Smooth muscle cell (in vitro differentiated cells): ENCODE measurements around a stretch of chr6.

DNA sequence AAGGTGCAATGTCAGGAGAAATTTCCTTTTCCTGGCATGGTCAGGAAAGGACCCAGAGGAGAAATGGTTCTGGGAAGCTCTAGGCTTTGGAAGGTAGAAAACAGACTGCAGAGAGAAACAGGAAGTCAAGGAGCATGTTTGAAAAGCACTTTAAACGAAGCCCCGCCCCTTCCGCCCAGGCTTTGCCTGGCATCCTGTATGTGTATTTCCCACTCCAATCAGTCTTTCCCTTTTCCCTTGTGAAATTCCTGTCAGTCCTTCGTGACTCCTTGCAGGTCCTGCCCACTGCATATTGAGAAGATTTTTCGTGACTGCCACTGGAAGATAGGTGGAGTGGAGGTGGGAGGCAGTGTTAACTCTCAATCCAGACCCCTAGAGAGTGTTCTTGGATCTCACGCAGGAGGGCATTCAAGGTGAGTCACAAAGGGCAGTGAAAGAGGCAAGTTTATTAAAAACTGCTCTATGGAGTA, 320.9 kb upstream of the SASH1 start:
- RAMPAGE, long total RNA: no peak

DNA sequence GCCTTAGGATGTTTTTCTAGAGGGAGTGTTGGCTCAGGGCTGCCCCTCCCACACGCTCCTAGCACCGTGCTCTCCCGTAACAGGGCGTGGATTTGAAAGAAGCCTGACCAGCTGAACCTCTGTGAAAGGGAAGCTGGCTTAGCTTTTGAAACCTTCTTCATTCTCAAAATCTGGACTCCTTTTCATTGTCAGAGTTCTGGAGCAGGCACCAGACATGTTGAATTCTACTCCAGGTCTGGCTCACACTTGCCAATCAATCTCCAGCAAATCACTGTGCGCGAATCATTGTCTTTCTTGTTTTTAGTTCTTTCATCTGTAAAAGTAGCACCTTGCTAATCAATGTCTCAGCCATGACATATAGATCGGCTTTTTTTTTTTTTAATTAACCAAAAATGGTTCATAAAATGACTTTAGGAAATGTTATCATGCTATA, 103.3 kb upstream of the SASH1 start:
- RAMPAGE, long total RNA: no peak

- RAMPAGE, long total RNA: no peak
Measured at GRCh38 chr6:148455105-148455786, 112.6 kb downstream of the SASH1 start.

DNA sequence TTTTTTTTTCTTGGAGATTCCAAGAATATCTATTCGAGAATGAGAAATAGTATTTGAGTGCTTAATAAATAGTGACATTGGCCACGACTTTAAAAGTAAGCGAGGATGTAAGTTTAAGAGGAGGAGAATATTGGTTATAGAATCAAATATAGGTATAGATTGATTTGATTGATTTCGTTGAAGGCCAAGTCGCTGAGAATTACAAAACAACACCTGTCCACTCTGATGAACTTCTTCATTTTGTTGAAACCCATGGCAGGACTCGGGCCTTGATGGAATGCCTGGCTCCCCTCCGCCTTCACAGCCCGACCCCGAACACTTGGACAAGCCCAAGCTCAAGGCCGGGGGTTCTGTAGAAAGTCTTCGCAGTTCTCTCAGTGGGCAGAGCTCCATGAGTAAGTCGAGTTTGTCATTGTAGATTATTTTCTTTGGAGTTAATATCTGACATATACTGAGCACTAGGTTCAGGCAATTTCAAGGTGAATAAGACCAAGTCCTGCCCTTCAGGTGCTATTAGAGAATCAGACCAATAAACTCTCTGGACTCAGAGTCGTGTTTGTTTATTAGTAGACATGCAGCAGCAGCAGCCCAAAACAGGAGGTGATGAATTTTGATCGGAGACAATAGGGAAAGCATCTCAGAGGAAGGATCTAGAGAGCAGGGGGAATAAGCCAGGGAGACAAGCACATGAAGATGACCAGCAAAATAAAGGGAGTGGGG, 188.8 kb downstream of the SASH1 start:
- RAMPAGE, long total RNA: no peak

DNA sequence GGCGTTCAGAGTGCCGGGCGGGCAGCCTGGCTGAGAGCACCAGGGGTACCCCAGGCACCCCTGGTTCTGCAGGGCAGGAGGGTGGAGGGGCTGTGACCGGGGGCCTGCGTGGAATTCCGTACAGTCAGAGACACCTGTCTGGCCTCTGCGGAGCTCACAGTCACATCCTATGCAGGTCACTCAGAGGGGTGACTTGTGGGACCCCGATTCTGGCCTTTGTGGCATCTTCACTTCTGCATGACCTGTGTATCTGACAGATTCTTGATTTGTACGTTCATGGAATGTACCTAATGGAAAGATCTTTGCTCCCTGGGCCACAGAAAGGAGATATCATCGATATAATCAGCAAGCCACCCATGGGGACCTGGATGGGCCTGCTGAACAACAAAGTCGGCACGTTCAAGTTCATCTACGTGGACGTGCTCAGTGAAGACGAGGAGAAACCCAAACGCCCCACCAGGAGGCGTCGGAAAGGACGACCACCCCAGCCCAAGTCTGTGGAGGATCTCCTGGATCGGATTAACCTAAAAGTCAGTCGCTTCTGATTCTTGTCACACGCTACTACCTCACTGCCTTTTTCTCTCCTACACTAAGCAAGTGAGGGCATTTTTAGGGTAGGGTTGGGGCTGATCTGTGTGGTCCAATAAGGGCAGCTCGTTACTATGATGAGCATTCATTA, 191.0 kb downstream of the SASH1 start:
- RAMPAGE, long total RNA: no peak

- RAMPAGE, long total RNA: no peak
Measured at GRCh38 chr6:148750681-148751633, 4.1 kb downstream of the UST start.

DNA sequence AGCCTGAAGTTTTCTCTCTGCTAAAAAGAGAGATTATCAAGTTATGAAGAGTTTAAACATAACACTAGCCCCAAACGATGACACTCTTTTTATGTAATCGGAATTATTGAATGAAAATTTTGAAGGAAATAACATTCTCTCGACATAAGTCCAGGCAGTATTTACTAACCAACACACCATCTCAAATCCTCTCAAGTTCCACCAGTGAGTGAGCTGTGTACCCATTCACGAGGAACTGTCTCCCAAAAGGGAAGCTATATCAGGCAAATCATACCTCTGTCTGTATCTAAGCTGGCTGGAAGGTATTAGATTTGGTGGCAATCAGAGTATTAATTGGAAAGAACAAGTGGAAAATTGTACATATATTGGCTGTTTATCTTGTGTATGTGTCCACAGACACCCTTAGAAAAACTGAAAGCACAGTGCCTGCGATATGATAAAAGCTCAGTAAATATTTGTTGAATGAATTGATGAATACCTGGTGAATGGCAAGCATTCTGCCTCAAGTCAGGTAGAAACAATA, 37.5 kb downstream of the UST start:
- RAMPAGE, long total RNA: no peak

DNA sequence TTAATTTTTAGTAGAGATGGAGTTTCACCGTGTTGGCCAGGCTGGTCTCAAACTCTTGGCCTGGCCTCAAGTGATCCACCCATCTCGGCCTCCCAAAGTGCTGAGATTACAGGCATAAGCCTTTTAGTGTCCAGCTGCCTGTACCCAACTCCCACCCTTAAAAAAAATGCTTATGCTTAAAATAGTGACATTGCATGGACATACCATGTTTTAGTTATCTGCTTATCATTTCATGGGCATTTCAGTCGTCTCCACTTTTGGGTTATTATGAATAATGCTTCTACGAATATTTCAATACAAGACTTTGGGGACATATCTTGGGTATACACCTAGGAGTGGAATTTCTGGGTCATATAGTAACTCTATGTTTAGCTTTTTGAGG, 176.1 kb downstream of the UST start:
- RAMPAGE, long total RNA: no peak

DNA sequence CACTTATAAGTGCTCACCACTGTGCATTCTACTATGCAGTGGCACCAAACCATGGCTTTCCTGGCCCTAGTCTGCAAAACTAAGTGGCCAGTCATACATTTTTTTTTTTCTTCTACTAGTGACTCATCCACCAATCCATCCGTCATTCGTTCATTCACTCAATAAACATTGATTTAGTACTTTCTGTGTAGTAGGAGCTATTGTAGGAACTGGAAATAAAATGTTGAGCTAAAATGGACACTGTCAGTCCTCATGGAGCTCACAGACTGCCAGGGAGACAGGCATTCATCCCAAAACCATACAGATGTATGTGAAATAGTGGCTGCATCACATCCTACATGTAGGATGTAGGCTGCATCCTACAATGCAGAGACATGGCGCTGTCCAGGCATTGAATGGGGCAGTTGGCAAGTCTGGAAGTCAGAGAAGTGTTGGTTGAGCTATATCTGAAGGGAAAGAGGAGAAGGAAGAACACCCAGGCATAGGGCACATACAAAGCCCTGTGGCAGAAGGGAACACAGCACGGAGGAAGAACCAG, 224.4 kb downstream of the UST start:
- RAMPAGE, long total RNA: no peak

GRCh38 chr6:149031815-149032347, 285.1 kb downstream of the UST start:
- RAMPAGE, long total RNA: no peak

- RAMPAGE, long total RNA: no peak
Measured at GRCh38 chr6:149060270-149060699, 257.2 kb upstream of the TAB2 start.

DNA sequence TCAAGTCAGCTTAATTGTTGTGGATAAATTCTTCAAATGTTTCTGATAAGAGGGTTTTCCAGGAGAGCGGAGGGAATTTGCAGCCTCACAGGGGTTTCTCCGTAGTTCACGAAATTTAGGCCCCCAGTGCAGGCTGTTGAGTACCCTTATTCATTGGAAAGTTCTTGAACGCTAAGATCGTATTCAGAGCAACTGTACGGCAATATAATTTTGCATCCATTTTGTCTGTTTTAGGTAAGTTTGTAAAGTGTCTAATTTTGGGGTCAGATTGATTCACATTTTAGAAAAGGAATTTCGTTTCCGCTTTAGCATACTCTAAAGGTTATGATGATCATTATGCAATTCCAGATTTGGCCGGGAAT, 1.3 kb downstream of the TAB2 start:
- RAMPAGE, long total RNA: no peak

DNA sequence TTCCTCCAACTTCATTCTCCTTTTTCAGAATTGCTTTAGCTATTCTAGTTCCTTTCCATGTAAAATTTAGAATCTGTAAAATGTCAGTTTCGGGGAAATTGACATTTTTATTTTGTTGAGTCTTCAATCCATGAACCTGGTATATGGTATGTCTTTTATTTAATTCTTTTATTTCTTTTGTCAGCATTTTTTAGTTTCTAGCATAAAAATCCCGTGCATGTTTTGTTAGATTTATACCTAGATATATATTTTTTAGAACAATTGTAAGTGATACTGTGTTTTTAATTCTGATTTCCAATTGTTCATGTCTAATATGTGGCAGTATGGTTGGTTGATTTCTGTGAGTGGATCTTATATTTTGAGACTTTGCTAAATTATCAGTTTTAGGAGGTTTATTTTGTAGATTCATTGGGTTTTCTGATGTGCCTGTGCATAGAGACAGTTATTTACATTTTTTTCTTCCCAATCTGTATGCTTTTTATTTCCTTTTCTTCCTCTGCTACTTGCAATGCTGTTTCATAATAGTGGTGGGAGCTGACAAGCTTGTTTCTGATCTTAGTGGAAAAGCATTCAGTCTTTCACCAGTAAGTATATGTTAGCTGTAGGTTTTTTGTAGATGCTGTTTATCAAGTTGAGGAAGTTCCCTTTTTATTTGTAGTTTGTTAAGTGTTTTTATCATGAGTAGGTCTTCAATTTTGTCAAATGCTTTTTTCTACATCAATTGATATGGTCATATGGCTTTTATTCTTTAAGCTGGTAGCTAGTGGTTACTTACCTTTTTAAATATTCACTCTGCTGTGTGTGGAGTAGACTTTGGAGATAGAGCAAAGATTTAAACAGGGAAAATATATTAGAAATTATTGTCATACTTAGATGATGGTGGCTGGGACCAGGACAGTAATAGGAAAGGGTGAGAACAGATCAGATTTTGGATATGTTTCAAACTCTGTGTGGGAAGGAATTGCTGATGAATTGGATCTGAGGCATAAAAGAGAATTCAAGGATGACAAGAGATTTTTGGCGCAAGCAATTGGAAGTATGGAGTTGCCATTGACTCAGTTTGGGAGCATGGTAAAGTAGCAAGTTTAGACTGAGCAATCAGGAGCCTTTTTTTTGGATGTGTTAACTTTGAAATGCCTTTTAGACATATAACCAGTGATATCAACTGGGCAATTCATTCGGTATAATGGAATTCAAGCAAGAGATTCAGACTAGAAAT, 14.0 kb downstream of the TAB2 start:
- RAMPAGE, long total RNA: no peak

DNA sequence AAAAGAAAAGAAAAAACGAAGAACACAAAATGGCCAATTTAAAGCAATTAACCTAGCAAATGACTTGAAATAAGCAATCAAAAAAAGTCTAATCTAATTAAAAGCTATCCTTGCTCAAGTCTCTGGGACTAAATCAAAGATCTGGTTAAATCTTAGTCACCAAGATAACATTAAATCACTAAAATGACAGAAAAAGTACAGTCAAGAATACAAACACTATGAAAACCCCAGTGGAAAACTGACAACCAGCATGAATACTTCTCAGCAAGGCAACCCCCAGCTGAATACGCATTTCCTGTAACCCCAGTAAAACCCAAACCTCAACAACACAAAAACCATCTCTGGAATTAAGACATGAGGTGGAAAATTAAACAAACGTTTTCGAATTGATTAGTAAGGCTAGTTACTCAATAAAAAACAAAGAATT, 23.6 kb upstream of the ZC3H12D start:
- RAMPAGE, long total RNA: no peak

- RAMPAGE, long total RNA: no peak
Measured at GRCh38 chr6:149823555-149824191, 40.5 kb downstream of the LRP11 start.

DNA sequence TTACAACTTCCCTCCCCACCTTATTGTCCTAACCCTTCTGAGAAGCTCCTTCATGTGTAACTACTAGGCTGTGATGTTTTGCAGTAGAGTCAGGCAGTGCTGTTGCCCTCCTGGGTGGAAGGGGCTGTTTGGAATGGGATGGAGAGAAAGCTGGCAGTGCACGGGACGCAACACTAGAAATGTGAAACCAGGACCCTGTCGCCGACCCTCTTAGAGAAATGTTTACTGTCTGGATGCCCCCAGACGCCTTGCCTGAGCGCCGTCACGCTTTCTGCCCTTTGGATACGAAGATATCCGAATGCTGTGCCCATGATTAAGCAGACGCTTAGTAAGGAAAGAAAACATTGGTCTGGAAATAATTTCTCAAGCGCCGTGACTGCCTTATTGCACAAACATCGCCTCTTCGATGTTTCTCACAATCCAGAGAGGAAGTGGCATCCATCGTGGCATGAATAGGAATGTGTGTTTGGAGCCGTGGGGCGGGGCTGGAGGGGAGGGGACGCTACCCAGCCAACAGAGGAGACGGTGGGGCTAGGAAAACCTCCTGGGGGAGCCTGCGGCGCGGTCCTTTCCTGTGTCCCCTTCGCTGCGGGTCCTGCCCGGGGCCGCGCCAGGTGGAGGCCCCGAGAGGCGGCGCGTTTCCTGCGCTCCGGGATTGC, 636 bp upstream of the PPP1R14C start:
- RAMPAGE, long total RNA: no peak

- RAMPAGE, long total RNA: no peak
Measured at GRCh38 chr6:150154268-150154917, 11.5 kb downstream of the PPP1R14C start.

GRCh38 chr6:150208528-150209029, 65.7 kb downstream of the PPP1R14C start:
- RAMPAGE, long total RNA: no peak

- RAMPAGE, long total RNA: no peak
Measured at GRCh38 chr6:150252801-150253307, 110.0 kb downstream of the PPP1R14C start.

GRCh38 chr6:150297218-150297535, 71.6 kb upstream of the IYD start:
- RAMPAGE, long total RNA: no peak